SP-49 (cell line): Measurements from ENCODE around the genes USF3, ATP6V1A, CCDC191 and DRD3.

- PRO-cap, result no peak
Measured at GRCh38 chr3:113291333-113291989, 80.1 kb downstream of the BOC start.

- PRO-cap, result no peak
Measured at GRCh38 chr3:113536550-113537295, 4.4 kb downstream of the SIDT1 start.

DNA sequence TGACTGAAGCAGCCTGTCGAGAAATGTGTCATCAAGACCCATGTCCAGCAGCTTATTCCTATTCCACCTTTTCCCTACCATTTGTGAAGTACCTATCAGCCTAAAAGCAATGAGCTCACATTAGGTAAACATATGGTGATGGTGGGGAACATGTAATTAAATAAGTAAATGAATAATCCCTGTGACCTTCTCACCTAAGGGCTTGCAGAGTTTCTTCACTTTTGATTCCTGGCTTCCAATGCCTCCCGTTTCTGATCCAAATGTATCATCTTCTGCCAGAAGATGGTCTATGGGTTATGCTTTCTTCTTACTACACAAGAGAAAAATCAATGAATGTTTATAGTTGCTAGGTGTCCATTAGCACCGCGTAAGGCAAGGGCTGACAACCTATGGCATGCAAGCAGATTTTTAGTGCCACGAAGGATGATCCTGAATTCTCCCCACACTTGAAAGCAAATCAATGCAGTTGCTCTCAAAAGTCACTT is 19.3 kb downstream of the USF3 start:
- PRO-cap, result no peak

GRCh38 chr3:113690337-113690927 is 6.0 kb downstream of the USF3 start:
- PRO-cap, result no peak

- PRO-cap, result bidirectional peak, plus-strand start at chr3:113696258, minus-strand start at chr3:113696222; bidirectional peak, plus-strand start at chr3:113696961, minus-strand start at chr3:113696664
Measured at GRCh38 chr3:113695782-113696736, at the start of gene USF3. TSS of gene USF3 (minus strand) at chr3:113696642.

GRCh38 chr3:113718110-113719245 is 22.0 kb upstream of the USF3 start:
- PRO-cap, result no peak

DNA sequence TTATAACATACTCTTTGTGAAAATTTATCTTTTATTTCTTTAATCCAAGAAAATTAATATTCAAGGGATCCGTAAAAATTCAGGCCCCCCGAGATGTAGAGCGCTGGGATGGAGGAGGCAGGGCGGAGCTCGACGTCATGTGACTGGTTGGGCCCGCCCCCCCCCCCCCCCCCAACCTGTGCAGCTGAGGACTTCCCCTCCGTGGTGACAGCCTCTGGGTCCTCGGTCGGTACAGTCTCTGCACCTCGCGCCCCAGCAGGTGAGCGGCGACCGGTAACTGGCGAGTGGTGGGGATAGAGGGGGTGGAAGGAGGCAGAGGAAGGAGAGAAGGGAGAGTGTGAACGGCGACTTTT is at the start of gene ATP6V1A:
ATP6V1A (plus strand) TSS at position 181 of the 353 bp plus-strand sequence.
- PRO-cap, result bidirectional peak, plus-strand start at position 204 of the sequence, minus-strand start outside the sequence

DNA sequence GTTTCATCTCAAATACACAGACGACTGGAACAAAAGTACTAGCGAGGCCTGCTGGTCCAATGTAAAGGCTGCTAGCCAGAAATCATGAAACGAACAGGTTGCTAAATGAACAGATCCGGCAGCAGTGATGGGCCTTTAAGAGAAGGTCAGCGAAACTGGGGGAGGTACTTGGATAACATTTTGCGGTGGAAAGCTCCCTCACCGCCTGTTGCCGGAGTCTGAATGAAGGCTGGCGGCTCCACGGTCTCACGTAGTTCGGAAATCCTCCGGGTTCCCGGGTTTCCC is 560 bp upstream of the ZDHHC23 start:
- PRO-cap, result no peak

DNA sequence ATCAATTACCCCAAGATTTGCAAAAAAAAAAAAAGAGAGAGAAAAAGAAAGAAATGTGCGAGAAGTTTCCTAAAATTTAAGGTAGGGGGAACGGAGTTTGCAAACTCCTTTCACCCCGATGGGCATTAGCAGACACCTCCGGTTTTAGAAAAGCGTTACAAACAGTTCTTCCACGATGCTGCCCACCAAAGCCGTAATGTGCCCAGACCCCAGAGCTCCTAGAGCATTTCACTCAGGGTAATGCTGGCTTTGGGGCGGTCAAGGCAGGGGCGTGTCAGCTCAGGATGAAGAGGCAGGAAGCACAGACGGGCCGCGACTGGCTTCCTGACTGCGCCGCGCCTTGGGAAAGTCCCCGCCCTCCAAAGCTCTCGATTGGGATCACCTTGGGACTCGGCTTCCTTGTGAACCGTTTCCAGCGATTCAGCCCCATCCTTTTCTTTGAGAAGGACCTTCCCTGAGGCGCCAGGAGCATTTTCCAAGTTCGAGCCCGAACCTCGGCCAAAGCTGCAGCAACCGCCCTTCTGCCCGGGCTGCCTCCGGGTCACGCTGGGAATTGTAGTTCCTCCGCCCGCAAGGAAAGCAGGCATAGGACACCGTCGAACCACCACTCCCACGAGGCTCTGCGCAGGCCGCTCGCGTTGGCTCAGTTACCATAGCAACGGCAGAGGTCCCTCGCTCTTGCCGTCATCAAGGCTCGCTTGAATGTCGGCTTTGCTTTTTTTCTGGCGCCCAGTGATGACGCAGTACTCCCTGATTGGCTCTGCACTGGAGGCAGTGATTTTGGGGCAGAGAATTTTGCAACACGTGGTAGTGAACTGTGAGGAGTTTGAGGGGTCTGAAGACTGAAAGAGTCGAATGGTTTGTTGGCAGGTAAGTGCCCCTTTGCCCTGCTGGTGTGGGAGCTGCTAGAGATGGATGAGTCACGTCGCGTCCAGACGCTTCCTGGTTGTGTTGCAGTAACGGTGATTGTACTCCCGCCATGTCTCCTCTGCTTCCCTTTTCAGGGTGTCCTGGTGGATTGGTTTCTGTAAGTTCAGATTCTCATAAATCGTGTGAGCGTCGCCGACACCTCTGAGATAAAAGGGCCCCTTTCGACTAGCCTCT is at the start of gene CCDC191:
CCDC191 (minus strand) TSS at position 532 of the 1,104 bp plus-strand sequence.
- PRO-cap, result bidirectional peak, plus-strand start at position 820 of the sequence, minus-strand start at position 515 of the sequence

DNA sequence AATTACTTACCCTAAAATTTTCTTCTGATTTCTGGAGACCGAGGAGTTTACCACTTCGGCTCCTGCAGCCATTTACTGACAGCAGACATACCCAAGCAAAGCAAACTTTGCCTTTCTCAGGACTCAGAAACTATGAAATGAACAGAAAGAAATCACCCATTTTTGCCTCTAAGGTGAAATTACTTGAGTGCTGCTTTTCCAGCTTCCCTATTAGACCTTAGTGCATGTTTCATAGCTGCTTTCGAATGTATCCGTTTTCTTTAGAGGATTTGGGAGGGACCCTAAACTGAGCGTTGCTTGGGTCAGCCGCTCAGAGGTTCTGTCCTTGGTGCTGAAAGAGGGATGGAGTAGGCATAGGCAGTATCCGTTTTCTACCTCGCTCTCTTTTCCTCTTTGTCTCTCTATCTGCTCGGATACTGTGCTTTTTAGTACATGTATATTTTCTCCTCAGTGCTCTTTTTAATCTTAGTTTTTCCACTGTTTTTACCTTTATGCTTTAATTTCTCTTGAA is at the start of gene DRD3:
DRD3 (minus strand) TSS at position 406 of the 511 bp plus-strand sequence.
- PRO-cap, result no peak

- PRO-cap, result no peak
Measured at GRCh38 chr3:114221416-114222038, 15.9 kb downstream of the ZNF80 start.

DNA sequence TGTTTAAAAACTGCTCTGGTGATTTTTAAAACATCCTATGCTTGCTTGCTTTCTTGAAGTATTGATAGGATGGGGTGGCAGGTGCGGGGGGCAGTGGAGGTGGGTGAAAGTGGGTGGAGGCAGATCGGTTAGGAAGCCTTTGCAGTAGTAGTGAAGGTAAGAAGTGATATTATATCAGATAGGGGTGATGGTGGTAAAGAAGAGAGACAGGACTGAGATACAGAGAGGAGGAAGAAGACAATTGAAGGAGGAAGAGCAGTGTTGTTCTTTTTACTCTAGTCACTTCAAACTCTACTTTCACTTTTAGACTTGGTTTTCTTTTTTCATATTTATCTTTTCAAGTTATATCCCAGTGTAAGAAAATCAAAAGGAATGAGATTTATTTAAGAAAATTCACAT is 11.0 kb downstream of the ZNF80 start:
- PRO-cap, result no peak

- PRO-cap, result no peak
Measured at GRCh38 chr3:114332086-114332723, 38.4 kb downstream of the TIGIT start.

- PRO-cap, result no peak
Measured at GRCh38 chr3:114412266-114412978, 118.6 kb downstream of the TIGIT start.

- PRO-cap, result no peak
Measured at GRCh38 chr3:114417245-114417628, 123.4 kb downstream of the TIGIT start.

GRCh38 chr3:114449139-114449956 is 155.5 kb downstream of the TIGIT start:
- PRO-cap, result no peak

- PRO-cap, result no peak
Measured at GRCh38 chr3:114709002-114709568, 415.3 kb downstream of the TIGIT start.

GRCh38 chr3:114774867-114775429 is 372.1 kb downstream of the ZBTB20 start:
- PRO-cap, result no peak

- PRO-cap, result no peak
Measured at GRCh38 chr3:114872458-114873091, 274.5 kb downstream of the ZBTB20 start.

DNA sequence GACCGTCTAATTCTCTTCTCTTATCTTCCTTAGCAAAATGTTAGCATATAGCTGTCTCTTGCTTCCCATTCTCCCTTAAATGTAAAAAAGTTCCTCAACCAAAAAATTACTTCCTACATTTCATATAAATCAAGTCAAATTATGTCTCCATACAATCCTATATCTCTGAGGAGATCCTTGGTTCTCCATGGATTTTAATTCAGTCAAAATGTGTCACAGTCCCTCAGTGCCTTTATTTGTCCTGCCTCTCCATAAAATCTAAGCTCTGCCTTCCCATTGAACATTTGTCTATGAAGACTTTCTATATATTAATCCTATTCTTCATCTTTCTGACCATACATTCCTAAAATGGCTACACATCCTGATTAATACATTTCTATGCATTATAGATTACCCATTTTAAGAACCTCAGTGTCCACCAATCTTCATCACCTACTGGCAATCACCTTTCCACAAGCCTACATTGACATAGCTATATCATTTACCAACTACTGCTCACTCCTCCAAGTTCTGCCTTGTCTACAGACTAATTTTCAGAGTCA is 24.6 kb downstream of the ZBTB20 start:
- PRO-cap, result no peak